UCH-1 (cell line): Measurements from ENCODE around the genes SPON1 and KCNC1.

- RRBS = no CpG with 5 or more reads among the region's 9 CpGs
Observed at GRCh38 chr11:13315493-13315943, 37.9 kb downstream of the BMAL1 start.

DNA sequence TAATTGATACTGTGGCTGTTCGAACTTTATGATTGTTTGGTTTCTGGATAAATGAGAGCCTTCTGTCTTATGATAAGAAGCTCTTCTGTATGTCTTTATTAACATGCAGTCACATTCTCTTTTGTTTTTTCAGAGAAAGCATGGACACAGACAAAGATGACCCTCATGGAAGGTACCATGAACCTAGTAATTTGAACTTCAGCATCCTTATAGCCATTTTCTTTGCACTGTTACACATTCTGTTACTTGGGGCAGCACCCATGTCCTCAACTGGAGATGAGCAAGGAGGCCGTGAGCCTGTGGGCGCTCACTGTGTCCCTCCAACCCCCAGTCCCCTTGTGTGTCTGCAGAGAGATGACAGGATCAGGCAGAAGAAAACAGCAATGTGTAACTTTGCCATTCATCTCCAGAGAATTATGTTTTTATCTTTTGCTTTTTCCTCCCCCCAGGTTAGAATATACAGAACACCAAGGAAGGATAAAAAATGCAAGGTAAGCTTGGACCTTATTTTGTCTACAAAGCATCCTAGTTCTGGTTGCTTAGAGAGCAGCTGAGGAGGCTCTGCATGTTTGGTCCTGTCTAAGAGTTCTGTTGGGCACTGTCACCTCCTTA is 79.1 kb downstream of the BMAL1 start:
- RRBS = no CpG with 5 or more reads among the region's 3 CpGs

- RRBS = no CpG with 5 or more reads among the region's 1 CpG
Observed at GRCh38 chr11:13391127-13391513, 71.9 kb downstream of the BTBD10 start.

DNA sequence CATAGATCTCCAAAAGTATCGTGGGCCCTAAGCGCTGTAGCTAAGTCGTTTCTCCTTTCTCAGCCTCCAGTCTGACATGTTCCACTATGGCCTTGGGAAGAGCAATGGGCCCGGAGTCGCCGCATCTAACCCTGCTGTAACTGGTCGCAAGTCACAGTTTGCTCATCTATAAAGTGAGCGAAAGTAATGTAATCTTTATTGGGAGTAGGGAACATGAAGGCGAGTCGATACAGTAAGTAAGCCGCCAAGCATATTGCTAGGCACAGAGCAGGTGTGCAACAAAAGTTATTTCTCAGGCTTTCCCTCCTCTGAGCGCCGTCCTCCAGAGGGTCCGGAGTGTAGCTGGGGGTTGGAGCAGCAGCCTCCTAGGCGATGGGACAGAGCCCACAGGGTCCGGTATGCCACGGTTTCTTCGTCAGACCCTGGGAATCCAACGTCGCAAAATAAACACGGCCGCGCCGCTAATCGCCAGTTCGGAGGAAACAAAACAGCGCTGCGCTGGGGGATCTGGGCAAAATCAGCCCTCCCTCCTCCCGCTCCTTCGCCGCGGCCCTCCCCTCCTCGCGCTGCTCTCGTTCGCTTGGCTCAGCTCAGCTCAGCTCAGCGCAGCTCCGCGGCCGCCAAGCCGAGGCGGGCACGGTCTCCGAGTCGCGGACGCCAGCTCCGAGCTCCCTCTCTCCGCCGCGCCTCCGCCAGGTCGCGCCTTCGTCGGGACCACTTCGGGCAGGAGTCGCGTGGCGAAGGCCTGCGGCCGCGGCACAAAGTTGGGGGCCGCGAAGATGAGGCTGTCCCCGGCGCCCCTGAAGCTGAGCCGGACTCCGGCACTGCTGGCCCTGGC is at the start of gene SPON1:
TSS of gene SPON1 (plus strand) at position 598 of the 838 bp plus-strand sequence.
- RRBS = 6% methylated on average over 3 of the region's 69 CpGs

DNA sequence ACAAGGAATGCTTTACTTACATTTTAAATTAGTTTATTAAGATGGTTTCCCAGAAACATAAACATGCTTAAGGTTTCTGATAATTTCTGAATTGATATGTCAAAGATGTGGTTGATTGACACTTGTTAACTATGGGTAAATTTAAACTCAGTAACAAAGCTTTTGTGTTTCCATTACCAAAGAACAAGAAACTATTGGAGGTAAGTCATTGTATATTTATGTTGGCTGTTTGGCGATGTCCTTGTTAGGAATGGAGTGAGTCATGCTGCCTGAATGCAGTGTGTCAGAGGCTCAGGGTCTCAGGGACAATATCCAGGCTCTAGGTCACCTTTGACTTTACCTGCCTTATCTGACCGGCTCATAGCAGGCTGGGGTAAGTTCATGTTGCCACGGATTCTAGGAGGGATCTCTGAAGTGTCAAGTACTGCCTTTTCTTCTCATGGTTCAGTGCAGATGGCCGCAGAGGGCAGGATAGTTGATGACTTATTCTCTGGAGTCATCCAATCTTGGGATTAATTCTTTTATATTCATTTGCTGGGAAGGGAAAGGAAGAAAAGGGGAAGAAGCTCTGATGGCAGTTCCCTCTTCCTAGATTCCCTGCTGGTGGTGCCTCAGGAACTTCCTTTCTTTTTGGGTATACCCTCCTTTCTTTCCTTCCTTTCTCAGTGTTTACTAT is 53.2 kb downstream of the SPON1 start:
- RRBS = no CpG with 5 or more reads among the region's 4 CpGs

DNA sequence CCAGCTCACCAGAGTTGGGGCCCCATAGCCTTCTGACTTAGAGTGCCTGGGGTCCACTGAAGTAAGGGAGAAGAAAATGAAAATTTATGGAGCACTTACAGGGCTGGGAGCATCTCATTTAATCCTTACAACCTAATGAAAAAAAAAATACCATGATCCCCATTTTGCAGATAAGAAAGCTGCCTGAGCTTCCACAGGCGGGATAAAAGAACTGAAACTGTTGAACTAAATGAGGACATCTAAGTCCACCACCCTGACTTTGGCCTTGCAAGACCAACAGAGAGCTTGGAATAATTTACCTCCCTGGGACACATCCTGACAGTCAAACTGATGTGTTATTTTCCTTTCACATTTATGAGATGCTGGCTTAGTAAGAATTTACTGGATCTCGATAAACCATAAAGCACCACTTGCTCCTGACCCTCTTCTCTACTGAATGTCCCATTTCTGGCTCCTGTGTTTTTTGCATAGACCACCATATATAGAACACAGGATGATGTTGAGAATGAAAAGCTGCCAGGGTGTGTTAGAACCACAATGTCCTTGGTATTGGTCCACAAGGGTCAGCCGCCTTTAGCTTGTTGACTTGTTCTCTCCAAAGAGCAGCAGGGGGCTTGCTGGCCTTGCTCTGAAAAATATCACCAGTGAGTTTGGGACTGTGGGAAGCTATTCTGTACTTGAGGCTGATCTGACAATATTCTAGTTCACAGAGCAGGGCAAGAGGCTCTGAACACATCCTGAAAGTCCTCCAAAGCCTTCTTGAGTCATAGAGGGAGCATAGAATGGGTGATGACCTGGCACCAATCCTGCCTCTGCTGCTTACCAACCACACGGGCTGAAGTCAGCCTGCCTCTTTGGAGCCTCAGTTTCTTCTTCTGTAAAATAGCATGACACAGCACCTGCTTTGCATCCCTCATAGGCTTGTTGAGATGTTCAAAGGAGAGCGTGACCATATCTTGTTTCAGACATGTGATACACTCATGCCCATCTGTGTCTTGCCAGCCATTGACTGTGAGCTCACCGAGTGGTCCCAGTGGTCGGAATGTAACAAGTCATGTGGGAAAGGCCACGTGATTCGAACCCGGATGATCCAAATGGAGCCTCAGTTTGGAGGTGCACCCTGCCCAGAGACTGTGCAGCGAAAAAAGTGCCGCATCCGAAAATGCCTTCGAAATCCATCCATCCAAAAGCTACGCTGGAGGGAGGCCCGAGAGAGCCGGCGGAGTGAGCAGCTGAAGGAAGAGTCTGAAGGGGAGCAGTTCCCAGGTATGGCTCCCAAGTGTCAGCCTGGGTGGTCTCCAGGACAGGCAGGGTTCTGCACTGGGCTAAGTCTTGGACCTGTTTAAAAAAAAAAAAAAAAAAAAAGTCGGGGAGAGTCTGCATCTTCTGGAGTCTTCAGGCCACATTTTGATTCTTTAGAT is 96.8 kb downstream of the RRAS2 start:
- RRBS = no CpG with 5 or more reads among the region's 19 CpGs

GRCh38 chr11:14509025-14509502 is 9.5 kb upstream of the COPB1 start:
- RRBS = no CpG with 5 or more reads among the region's 4 CpGs

DNA sequence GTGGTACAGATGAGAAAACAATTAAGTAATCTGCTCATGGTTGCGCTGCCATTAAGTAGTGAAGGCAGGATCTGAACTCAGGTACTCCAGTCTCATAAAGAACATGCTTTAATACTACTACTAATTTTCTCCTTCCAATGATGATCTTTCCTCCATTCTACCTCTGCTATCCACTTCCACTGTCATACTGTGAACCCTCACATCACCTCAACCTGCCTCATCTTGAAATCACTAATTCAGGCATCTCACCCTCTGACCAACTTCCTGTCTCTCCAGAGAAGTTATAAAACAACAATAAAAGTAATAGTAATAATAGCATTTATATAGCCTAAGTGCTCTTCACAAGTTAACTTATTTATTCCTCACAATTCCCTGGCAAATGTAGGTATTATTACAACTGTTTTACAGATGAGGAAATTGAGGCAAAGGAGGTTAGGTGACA is 57.1 kb upstream of the PSMA1 start:
- RRBS = no CpG with 5 or more reads among the region's 1 CpG

- RRBS = no CpG with 5 or more reads among the region's 6 CpGs
Observed at GRCh38 chr11:14599421-14599973, 44.1 kb upstream of the PDE3B start.

DNA sequence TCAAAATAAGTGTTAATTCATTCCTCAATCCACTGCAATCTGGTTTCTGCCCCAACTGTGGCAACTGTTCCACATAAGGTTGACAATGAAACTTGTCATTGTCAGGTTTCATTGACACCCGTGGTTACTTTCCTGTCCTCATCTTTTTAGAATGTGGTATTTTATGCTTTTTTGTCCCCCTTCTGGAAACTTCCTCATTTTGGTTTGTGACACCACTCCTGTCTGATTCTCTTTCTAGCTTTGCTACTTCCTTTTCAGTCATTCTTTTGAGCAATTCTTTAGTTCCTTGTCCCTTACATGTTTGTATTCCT is 7.5 kb upstream of the PDE3B start:
- RRBS = no CpG with 5 or more reads among the region's 1 CpG

DNA sequence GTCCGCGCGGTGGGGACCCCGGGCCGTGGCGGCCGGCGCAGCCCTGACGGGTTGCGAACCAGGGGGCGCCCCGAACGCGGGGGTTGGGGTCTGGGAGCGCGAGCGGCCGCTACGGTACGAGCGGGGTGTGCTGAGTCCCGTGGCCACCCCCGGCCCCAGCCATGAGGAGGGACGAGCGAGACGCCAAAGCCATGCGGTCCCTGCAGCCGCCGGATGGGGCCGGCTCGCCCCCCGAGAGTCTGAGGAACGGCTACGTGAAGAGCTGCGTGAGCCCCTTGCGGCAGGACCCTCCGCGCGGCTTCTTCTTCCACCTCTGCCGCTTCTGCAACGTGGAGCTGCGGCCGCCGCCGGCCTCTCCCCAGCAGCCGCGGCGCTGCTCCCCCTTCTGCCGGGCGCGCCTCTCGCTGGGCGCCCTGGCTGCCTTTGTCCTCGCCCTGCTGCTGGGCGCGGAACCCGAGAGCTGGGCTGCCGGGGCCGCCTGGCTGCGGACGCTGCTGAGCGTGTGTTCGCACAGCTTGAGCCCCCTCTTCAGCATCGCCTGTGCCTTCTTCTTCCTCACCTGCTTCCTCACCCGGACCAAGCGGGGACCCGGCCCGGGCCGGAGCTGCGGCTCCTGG is 419 bp downstream of the PDE3B start:
- RRBS = 5% methylated on average over 25 of the region's 70 CpGs

GRCh38 chr11:14863463-14864007 is 28.5 kb downstream of the CYP2R1 start:
- RRBS = no CpG with 5 or more reads among the region's 5 CpGs

DNA sequence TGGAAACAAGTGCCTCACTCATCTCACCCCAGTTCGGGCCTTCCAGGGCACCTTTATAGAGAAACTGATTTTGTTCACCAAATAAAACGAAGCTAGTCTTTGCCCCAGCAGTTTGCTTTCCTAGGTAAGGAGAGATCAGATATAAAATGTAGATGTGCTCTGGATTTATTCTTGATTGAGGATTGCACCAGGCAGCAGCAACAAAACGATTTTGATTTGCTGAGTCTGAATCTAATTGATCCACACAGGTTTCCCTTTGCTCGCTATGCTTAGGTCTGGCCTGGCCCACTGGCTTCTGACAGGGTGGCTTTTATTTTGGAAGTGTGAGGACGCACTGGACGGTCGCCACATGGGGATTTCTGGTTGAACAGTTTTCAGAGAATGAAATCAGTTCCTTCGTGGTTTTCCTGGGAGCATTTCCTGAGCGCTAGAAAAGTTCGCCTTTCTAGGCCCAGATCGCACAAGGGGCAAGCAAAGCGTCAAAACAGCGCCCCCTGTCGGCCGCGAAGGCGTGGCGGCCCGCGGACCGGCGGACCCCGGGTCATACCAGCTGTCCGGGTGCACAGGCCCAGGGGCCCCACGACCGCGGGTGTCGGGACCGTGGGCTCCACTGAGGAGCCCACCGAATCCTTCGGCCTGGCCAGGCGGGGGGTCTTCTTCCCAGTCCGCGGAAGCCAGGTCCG is 12.6 kb upstream of the CYP2R1 start:
- RRBS = 11% methylated on average over 1 of the region's 35 CpGs

- RRBS = no CpG with 5 or more reads among the region's 6 CpGs
Observed at GRCh38 chr11:15967917-15968761, 388.2 kb downstream of the SOX6 start.

- RRBS = no CpG with 5 or more reads among the region's 10 CpGs
Observed at GRCh38 chr11:16923429-16924449, 90.5 kb downstream of the PLEKHA7 start.

- RRBS = no CpG with 5 or more reads among the region's 13 CpGs
Observed at GRCh38 chr11:17011473-17012754, 2.3 kb downstream of the PLEKHA7 start.

GRCh38 chr11:17073474-17074547 is 3.7 kb downstream of the RPS13 start:
- RRBS = no CpG with 5 or more reads among the region's 5 CpGs

- RRBS = no CpG with 5 or more reads among the region's 1 CpG
Observed at GRCh38 chr11:17164868-17165240, 42.9 kb downstream of the PIK3C2A start.

GRCh38 chr11:17531622-17532162 is 12.5 kb downstream of the USH1C start:
- RRBS = no CpG with 5 or more reads among the region's 7 CpGs

GRCh38 chr11:17734235-17735016 is at the start of gene KCNC1:
KCNC1 (plus strand) TSS chr11:17734781.
- RRBS = 2% methylated on average over 80 of the region's 91 CpGs